Lower leg skin (tissue), 2 donors: ENCODE measurements around a stretch of chr9.

GRCh38 chr9:2172646-2173025, 157.5 kb downstream of the SMARCA2 start:
- PRO-cap, result no peak
- RAMPAGE, long total RNA, 2 experiments, result no peak in any of the 2 experiments

DNA sequence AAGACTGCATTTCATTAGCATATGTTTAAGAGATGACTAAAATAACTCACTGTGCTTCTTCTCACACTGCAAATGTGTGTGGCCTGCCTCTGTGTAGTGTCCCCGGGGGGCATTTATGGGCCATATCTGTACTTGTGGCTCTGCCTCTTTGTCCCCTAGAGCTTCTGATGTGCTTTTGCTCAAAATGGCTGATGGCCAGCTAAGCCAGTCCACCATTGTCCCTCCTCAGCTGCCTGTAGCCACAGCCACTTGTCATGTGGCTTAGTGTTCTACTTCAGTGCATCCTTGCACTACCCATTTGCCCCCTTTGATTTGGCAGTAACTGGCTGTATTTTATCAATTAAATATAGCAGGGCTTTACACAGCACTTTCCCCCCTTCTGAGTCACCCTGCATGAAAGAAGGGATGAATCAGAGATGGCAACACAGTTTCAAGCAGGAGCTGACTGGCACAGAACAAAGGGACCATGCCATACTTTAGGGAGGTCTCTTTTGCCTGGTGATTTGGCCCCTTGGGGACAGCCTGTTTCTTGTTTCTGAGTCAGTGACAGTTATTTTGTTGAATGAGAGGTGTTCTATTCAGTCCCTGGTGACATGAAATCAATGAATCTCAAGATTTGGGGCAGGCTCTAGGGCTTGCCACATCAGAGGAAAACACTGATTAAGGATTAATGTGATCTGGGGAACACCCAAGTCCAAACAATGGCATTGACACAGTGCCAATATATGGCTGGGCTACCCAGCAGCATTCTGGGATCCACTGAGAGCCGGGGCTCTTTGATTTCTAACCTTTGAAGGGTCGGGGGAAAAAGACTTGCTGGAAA, 245.5 kb downstream of the SMARCA2 start:
- PRO-cap, result no peak
- RAMPAGE, long total RNA, 2 experiments, result no peak in any of the 2 experiments

- PRO-cap, result no peak
- RAMPAGE, long total RNA, 2 experiments, result no peak in any of the 2 experiments
Measured at GRCh38 chr9:2271387-2271863, 256.3 kb downstream of the SMARCA2 start.

- PRO-cap, result no peak
- RAMPAGE, long total RNA, 2 experiments, result no peak in any of the 2 experiments
Measured at GRCh38 chr9:2291973-2293111, 277.2 kb downstream of the SMARCA2 start.

GRCh38 chr9:2570492-2571274, 50.9 kb upstream of the VLDLR start:
- PRO-cap, result no peak
- RAMPAGE, long total RNA, 2 experiments, result no peak in any of the 2 experiments

- PRO-cap, result no peak
- RAMPAGE, long total RNA, 2 experiments, result no peak in any of the 2 experiments
Measured at GRCh38 chr9:2622328-2623313, 1.0 kb downstream of the VLDLR start.

GRCh38 chr9:2727775-2728239, 10.5 kb downstream of the KCNV2 start:
- PRO-cap, result no peak
- RAMPAGE, long total RNA, 2 experiments, result no peak in any of the 2 experiments

- PRO-cap, result no peak
- RAMPAGE, long total RNA, 2 experiments, result no peak in any of the 2 experiments
Measured at GRCh38 chr9:2728240-2728539, 10.9 kb downstream of the KCNV2 start.

GRCh38 chr9:3477131-3477741, 48.6 kb downstream of the RFX3 start:
- PRO-cap, result no peak
- RAMPAGE, long total RNA, 2 experiments, result no peak in any of the 2 experiments

GRCh38 chr9:3840574-3840803, 314.7 kb upstream of the RFX3 start:
- PRO-cap, result no peak
- RAMPAGE, long total RNA, 2 experiments, result no peak in any of the 2 experiments

DNA sequence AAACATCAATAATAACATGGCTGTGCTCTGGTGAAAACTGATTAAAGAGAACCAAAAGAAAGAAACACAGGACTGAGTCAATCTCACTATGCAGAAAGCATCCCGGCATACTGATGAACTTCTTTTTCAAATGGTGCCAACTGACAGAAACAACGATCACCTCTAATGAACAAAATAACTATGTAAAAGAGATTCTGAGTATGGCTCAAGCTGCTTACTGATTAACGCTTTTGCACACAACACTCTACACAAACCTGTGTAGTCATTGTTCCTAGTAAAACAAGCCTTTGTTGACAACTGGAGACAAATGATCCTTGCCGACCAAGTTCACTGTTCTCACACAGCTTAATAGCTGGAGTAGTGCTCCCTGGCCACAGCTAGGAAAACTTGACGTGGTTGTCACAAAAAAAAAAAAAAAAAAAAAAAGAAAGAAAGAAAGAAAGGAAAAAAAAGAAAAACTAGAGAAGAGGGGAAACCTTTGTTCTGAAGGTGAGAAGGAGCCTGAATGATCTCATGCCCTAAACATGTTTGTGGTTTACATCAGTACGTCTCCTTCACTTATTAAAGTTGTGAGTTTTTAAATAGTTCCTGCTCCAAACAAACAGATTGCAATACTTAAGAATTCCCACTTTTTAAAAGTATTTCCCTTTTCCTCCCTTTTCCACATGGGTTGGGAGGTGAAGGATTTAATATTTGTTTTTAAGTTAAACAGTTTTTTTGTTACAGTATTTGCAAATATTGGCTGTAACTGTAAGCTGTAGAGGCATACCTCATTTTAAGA, 63.9 kb downstream of the GLIS3 start:
- PRO-cap, result no peak
- RAMPAGE, long total RNA, 2 experiments, result no peak in any of the 2 experiments

DNA sequence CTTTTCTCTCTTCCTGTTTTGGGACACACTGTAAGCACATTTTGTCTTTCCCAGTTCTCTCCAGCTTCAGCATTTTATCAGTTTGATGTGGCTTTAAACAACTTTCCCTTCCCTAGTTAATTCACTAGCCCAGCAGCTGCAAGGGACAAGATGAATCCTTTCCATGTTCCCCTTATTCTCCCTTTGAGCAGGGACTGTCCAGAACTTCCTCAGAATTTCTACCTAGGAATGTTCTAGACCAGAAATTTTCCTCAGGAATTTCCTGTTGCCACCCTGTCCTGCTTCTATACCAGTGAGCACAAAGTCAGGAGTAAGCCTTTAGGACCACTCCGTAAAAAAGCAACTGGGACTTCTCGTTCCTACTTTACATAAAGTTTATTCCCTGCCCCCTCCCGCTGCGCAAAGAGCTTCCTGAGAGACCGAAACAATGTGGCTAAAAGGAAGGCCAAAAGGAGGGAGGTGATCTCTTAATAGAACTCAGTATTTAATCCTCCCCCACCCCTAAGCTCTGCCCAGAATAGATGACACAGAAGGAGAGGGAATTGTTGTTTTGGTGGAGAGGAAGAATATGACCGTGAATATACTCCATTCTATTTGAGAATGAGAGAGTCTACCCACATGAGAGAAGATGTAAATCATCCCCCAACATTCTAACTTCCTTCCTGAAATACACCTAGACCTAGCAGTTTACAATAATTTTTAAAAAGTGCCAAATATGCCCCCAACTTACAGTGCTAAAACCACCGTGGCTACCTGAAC, 61.9 kb downstream of the GLIS3 start:
- PRO-cap, result no peak
- RAMPAGE, long total RNA, 2 experiments, result no peak in any of the 2 experiments

GRCh38 chr9:4293242-4294163, 6.4 kb downstream of the GLIS3 start:
- PRO-cap, result unidirectional peak, minus-strand start at chr9:4293321
- RAMPAGE, long total RNA, 2 experiments, result no peak in any of the 2 experiments

- PRO-cap, result no peak
- RAMPAGE, long total RNA, 2 experiments, result no peak in any of the 2 experiments
Measured at GRCh38 chr9:4596059-4596534, 66.0 kb upstream of the PLPP6 start.

DNA sequence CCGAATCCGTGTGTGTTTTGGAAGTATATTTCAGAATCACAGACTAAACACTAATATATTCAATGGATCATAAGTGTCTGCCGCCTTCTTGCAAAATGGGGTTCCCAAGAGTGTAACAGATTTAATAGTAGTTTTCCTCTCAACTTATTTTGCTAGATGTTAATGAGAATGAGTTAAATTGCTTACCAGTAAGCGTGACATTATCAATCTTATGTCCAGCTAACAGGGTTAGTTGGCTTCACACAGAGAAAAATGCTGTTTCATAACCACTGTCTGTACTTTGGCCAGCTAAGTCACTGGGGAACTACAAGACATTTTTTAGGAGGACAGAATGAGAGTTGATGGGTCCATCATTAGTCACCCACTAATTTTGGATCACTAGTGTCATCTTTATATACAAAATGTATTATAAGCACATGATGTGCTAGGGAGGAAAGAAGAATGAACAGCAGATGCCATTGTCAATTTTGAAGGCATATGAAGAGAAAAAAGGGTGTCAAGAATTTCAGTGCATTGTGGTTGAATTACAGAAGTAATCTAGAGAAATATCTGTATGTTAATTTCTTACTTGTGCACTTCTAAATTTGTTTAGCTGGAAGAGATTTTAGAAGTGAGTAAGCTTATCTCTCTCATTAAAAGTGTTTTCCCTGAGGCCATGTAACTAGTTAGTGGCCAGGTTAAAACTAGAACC, 1.5 kb downstream of the CDC37L1 start:
- PRO-cap, result no peak
- RAMPAGE, long total RNA, 2 experiments, result no peak in any of the 2 experiments

DNA sequence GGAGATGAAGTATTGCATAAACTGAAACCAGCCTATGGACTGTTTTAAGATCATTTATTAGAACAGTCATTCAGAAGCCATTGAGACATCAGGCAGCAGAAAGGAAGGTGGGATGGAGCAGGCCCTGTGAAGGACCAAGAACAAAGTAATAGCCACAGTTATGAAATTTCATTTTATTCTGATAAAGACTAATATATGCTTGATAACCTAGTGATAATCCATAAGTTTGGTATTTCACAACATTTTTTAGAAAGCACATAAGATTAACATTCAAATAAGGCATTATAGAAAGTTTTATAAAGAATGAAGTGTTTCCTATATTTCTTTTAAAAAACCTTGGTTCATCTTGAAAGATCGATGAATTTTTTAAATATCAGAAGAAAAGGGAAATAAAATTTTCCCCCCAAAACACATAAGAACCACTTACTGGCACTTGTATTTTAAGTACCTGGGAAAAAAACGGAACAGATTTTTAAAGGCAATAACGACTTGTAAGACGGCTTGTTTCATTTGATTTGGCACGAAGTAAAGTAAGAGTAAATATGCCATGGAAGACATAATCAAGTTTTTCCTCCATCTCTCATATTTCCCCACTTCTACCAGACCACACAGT, 29.8 kb downstream of the AK3 start:
- PRO-cap, result no peak
- RAMPAGE, long total RNA, 2 experiments, result no peak in any of the 2 experiments

DNA sequence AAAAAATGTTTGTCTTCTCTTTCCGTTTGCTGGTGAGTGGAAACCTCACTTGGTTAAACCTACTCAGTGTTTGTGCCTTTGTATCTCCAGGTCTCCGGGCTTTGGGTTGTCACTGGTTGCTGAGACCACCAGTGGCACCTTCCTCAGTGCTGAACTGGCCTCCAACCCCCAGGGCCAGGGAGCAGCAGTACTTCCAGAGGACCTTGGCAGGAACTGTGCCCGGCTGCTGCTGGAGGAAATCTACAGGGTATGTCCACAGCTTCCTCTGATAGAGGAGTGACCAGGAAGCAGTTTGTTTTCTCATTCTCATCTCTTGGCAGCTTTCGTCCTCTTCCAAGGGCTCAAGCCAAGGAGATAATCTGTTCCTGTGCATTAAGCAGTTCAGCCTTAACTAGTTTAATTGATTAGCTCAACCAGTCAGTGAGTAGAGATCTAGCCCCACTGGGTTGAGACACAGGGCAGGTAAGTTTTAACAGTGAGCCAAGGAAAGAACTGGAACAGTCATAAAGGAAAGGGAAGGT, 51.8 kb downstream of the RCL1 start:
- PRO-cap, result no peak
- RAMPAGE, long total RNA, 2 experiments, result no peak in any of the 2 experiments

DNA sequence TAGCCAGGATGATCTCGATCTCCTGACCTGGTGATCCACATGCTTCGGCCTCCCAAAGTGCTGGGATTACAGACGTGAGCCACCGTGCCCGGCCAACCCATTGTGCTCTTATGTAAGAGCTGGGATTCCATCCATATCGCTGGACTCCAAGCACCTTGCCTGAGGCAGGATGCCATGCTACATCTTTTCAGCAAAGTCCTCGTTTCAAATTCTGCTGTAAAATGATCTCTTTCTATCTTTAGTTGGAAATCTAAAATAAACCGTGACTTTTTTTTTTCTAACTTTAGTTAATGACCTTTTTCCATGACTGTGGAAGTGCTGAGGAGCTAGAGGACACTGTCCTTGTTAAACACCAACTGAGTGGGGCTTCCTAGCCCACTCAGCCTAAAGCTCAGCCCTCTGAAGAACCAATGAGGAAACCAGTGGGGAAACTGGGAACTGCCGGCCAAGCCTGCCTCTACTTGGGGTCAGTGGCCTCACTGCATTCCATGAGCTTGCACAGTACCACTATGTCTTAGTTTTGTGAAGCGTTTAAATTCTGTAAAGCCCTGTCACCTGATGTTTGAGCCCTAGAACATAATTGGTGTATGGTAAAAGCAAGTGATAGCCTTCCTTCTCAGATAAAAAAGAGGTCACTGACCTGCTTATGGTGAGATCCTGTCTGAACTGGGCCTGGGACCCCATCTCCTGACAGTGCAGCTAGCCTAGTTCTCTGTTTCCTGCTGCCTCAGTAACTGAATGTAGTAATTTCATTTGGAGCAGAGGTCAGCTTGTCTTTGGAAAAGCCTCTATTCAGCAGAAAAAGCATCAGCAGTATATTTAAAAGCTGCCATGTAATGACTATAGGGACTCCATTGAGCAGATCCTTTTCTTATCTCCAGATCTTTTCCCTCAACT, 61.0 kb downstream of the RCL1 start:
- PRO-cap, result no peak
- RAMPAGE, long total RNA, 2 experiments, result no peak in any of the 2 experiments

DNA sequence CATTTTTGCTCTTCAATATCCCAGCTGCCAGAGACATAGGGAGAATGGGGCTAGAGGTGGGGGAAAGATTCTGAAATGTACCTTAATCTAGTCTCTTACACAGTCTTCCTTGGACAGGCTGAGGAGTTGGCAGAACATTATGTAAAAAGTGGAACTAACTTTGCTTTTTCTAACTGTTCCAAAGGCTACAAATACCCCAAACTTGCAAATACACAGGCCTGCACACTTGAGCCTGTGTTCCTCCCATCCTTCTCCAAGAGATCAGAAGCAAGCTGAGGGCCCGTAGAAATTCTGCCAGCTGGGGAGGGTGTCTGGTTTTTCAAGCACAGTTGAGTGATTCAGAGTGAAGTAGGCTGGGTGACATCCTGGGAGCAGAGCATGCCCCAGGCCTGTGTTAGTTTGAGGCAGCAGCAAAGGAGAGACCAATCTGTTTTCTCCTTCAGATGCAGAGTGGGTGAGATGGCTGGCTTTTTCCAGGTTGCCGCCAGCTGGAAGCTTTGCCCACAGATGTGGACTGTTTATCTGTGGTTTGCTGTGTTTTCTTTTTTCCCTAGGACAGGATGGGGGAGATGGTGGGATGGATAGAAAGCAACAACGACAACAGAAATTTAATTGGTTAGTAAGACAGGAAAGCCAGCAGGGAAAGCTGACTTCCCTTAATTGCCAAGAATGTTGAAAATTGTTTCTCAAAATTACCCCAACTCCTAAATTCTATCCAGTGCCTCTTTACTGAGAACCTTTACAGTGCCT, 63.1 kb downstream of the RCL1 start:
- PRO-cap, result no peak
- RAMPAGE, long total RNA, 2 experiments, result no peak in any of the 2 experiments

DNA sequence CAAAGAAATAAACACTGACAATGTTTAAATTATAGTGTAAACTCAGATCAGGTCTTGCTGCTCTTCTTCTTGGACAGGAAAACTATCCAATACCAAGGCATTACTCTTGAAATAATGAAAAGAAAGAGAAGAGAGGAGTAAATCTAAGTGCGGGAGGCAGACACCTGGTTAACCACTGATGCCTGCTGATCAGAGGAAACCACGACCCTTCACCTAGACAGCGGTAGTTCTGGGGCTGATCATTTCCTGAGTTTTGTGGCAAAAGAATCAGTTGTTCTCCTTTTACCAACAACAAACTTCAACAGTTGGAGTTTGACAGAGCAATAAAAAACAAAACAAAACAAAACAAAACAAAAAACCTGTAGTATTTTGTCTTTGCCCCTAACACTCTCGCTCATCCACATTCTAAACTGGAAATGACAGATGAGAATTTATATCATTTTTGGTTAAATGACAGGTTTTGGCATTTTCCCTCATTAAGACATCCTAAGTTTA, 3.0 kb downstream of the RLN1 start:
- PRO-cap, result no peak
- RAMPAGE, long total RNA, 2 experiments, result no peak in any of the 2 experiments